Pulmonary lymph node (tissue), 1 donor: Measurements from ENCODE around the genes AMY1A, NBPF4, ELAPOR1 and CELSR2.

DNA sequence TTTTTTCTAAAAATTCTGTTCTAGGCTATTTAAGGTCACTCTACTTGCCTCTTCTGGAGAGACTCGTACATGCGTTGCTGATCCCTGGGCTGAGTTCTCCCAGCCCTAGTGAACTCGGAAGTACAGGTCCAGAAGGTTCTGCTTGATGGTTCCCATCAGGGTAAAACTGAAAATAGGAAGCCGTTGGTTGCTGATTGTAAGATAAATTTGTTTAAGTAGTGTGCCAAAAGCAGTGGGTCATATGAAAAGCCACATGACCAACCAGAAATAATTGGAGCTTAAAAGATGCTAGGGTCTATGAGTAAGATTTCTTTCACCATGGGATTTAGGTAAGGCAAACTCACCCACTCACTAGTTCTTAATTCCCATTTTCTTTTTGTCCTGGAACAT lies 90.8 kb upstream of the VCAM1 start:
- PRO-cap, result no peak

- PRO-cap, result no peak
These were observed 75.9 kb upstream of the DPH5 start for GRCh38 chr1:101101566-101101765.

DNA sequence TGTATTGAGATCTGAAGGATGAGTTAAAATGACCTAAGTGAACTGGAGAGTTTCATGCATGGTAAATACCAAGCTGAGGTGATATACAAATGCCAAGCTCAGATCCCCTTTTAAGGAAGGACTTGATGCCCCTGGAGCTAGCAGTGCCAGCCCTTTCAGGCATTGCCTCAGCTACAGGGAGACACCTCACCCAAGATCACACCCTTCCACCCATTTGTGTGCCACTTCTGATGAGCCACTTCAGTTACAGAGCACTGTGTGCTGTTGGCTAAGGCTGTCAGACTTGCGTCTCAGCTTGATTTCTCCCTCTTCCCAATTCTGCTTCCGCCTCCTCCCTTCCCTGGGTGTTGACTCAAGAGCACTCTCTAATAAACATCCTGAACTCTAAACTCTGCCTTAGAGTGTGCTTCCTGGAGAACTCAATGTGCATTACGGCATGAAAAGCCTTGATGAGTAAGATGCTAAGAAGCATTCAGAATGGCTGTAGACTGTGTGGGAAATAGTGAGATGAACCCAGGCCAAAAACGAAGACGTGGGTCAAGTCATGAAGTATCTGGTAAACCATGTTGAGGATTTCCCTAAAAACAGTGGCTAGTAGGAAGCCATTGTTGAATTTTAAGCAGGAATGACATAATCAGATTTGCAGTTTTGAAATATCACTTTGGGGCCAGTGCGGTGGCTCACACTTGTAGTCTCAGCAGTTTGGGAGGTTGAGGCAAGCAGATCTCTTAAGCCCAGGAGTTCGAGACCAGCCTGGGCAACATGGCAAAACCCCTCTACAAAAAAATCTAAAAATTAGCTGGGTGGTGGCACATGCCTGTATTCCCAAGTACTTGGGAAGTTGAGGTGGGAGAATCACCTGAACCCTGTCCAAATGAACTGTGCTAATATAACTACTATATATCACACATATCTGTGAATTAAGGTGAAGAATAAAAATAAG lies 54.8 kb upstream of the S1PR1 start:
- PRO-cap, result no peak

- PRO-cap, result no peak
These were observed at the start of gene AMY1A for GRCh38 chr1:103655499-103655932. TSS of gene AMY1A (plus strand) at chr1:103655760.

- PRO-cap, result no peak
These were observed 1.6 kb downstream of the PRMT6 start for GRCh38 chr1:107058056-107058579.

DNA sequence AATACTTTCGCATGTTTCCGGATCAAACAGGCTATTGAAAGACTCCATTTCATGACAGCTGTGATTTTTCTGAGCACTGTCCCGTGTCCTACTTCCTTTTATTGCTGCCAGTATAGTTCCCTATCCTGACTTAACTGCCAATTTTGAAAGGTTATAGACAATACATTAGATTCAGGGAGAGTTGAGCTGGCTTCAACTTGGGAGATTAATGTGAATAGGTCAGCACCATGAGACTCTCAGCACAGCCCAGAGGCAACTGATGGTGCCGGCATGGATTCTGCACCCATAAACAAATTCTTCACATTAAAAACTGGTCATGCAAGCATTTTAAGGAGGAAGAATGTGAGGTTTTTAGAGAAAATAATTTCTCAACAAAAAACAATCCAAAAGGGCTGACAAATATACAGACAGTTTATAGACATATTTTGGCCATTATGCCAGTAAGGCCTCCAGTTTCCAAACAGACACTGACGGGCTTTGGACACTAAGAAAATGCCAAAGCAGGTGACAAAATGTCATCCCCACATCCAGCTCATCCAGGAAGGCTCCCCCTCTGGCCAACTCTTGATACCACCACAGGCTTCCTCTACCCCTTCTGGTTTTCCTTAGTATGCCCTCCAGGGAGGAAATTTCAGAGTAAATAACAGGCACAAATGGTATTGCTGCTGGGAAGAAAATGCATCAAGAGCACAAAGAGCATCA lies 225.5 kb downstream of the VAV3 start:
- PRO-cap, result no peak

DNA sequence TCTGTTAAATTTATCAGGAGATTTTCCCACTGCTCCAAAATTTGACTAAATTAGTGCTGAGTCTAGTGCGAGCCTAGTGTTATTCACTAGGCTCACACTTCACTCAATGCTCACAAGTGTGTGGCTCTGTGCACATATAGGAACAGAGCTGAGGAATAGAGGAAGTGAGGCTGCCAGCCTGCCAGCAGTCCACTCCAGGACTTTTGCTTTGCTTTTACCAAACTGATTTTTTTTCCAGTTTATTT lies 87.3 kb downstream of the VAV3 start:
- PRO-cap, result unidirectional peak, minus-strand start at position 108 of the sequence

DNA sequence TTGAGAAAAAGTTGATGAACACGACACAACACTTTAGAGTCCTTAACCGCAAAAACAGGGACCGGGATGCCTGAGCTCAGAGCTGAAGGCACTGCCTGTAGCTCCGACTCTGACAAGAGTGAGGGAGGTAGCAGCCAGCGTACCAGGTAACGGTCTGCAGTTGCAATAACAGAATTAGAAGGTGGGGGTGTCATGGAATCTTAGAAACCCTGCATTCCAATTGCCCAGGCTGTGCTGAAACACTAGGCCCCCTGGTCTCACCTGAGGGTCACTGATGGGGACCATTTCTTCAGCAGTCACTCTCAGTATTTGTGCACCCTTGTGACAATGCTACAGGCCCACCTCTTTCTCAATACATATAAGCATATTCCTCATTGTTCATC lies at the start of gene NBPF4:
TSS of gene NBPF4 (minus strand) at position 176 of the 383 bp plus-strand sequence.
- PRO-cap, result no peak

GRCh38 chr1:108570672-108571502 lies 11.0 kb downstream of the EEIG2 start:
- PRO-cap, result no peak

GRCh38 chr1:108692084-108692275 lies 130 bp upstream of the PRPF38B start:
- PRO-cap, result bidirectional peak, plus-strand start at chr1:108692327, minus-strand start at chr1:108692188

- PRO-cap, result unidirectional peak, plus-strand start at chr1:108699916
These were observed 7.3 kb downstream of the PRPF38B start for GRCh38 chr1:108699107-108700042.

DNA sequence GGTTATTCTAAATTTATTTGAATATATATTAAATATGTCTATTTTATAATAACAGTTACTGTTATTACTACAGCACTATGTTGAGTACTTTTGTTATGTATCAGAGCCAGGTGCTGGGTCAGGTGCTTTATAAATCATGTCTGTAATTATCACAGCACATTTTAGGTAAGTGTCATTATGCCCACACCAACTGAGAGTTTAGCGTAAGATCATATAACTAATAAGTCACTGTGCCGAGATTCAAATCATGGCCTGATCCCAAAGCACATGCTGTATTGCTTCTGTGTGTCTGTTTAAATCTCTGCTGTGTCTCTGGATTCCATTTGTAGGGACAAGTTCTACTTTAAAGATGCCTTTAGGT lies 1.9 kb downstream of the GPSM2 start:
- PRO-cap, result no peak

DNA sequence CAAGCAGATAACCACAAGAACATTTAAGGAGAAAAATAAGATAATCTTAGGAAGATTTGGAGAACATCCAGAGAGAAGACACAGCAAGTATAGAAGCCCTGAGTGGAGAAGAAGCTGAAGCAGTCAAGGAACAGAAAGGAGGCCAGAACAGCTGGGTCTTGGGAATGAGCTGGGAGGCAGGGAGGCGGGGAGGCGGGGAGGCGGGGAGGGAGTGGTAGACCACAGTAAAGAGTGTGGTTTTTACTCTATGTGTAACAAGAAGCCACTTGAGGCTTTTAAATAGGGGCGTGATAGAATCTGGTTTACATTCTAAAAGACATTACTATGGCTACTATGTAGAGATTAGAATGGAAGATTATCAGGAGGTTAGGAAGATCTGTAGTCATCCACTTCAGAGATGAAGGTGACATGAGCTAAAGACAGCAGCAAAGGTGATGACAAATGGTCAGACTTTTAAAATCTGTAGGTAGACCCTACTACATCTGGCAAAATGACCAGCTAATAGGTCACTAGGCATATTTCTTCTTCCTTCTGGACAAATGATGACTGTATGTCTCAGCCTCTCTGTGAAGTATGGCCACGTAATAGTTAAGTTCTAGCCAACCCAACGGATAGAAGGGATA lies 6.5 kb downstream of the CLCC1 start:
- PRO-cap, result no peak

GRCh38 chr1:109040913-109041759 lies 766 bp downstream of the WDR47 start:
- PRO-cap, result no peak

GRCh38 chr1:109113585-109114660 lies at the start of gene ELAPOR1:
TSS of gene ELAPOR1 (plus strand) at chr1:109114115.
- PRO-cap, result unidirectional peak, plus-strand start at chr1:109114159

GRCh38 chr1:109156845-109157278 lies 42.9 kb downstream of the ELAPOR1 start:
- PRO-cap, result no peak

GRCh38 chr1:109162207-109162752 lies 48.4 kb downstream of the ELAPOR1 start:
- PRO-cap, result no peak

DNA sequence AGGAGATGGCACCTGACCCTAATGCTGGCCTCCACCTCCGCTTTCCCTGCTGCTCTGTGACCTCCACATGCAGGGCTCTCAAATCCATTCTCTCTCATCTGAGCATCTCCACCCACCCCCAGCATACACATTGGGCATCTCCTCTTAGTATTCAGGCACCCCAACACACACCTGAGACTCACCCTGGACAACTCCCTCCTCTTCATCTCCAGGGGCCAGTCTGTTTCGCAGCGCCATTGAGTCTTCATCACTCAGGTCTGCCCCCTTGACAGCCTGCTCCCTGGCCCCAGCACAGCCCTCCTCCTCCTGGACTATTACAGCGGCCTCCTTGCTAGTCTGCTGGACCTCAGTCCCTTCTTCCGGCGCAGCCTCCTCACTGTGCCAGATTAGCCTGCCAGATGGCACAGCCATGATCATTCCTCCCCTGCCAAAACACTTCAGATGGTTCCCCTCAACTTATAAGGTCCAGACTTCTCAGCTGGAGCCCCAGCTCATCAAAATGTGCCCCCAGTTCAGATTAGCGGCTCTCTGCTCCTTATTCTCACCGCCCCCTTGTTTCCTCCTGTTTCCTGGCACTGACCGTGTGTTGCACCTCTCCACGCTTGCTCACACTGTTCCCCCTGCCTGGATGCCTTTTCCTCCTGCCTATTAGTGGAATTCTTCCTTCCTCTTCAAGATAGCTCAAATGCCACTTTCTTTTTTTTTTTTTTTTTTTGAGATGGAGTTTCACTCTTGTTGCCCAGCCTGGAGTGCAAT lies 7.0 kb upstream of the CELSR2 start:
- PRO-cap, result no peak

- PRO-cap, result unidirectional peak, plus-strand start at chr1:109249567; unidirectional peak, minus-strand start at chr1:109249752
These were observed at the start of gene CELSR2 for GRCh38 chr1:109248926-109249879. TSS of gene CELSR2 (plus strand) at chr1:109249539.

GRCh38 chr1:109259595-109260512 lies 10.5 kb downstream of the CELSR2 start:
- PRO-cap, result no peak